Epithelial cell of alveolus of lung (primary cell): Measurements from ENCODE around the genes SMPD2, SLC22A16 and AMD1.

- RAMPAGE, long total RNA = no peak
- RRBS = no CpG with 5 or more reads among the region's 15 CpGs
These were observed 119.6 kb downstream of the FOXO3 start for GRCh38 chr6:108680141-108680969.

GRCh38 chr6:108760404-108760805, 87.8 kb upstream of the ARMC2 start:
- RAMPAGE, long total RNA = no peak
- RRBS = no CpG with 5 or more reads among the region's 6 CpGs

- RAMPAGE, long total RNA = no peak
- RRBS = no CpG with 5 or more reads among the region's 3 CpGs
These were observed 94.3 kb downstream of the ARMC2 start for GRCh38 chr6:108942485-108942897.

DNA sequence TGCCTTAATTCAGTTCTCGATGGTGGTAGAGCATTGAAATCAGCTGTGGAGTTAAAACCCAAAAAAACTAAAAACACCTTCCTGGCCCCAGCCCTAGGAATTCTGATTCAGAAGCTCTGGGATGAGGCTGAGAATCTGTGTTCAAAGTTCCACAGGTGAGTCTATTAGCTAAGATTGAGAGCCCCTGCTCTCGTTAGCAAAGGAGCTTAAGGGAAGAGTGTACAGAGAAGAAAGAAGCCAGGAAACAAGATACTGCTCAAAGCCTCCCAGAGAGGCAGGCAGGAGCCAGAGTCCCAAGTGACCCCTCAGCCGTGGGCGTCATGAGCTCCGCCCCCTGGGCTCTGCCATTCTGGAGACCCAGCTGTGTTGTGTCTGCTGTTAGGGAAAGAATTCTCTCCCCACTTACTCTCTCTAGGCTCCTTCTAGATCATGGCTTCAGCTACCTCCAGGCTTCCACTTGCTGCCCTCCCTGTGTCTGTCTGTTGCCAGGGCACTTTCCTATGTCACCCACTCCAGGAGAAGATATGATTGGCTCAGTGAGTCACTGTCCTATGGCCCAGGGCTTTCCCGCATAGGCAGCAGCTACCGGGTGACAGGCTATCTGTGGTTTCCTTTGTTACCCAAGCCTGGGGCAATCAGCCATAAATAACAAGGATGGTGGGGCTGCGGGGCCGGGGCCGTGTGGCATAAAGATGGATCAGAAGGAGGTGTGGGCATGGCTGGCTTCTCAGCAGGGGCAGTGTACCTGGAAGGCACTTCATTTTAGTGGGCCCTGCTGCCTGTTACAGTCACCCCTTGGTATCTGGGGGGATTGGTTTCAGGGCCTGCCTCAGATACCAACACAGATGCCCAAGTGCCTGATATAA, 118.7 kb downstream of the ARMC2 start:
- RAMPAGE, long total RNA = no peak
- RRBS = 26% methylated on average over 3 of the region's 10 CpGs

- RAMPAGE, long total RNA = no peak
- RRBS = no CpG with 5 or more reads among the region's 2 CpGs
These were observed 84.3 kb downstream of the SESN1 start for GRCh38 chr6:109010396-109010639.

- RAMPAGE, long total RNA = no peak
- RRBS = no CpG with 5 or more reads among the region's 5 CpGs
These were observed 6.7 kb downstream of the SESN1 start for GRCh38 chr6:109087789-109088453.

- RAMPAGE, long total RNA = no peak
- RRBS = no CpG with 5 or more reads among the region's 5 CpGs
These were observed 22.1 kb downstream of the CEP57L1 start for GRCh38 chr6:109117244-109117989.

DNA sequence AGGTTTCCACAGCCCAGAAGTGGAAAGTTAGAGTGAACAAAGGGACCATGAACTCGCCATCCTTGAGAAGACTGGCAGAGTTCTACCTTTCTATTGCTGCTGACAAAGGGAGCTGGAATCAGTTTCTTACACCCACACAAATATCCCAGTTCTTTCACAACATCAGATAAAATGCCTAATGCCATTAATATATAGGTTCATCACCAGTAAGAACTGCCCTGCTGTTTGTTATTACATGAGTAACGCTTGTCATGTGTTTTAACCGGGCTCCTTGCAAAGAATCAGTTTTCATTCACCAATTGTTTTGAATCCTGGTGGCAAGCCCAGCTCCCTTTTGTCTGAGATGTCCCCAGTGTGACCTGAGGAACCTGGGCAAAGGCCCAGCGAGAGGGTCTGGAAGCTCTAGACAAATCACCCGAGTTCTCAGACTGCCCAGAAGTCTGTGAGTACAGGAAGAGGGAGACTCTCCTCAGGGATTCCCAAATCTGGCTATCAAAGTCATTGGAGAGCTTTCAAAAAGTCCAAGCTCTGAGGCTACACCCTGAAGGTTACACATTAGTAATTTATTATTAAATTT, 7.5 kb upstream of the CD164 start:
- RAMPAGE, long total RNA = no peak
- RRBS = no CpG with 5 or more reads among the region's 5 CpGs

- RAMPAGE, long total RNA = no peak
- RRBS = 1% methylated on average over 25 of the region's 120 CpGs
These were observed at the start of gene SMPD2 for GRCh38 chr6:109440275-109441214. Gene SMPD2, plus strand, starts transcription at chr6:109440724.

DNA sequence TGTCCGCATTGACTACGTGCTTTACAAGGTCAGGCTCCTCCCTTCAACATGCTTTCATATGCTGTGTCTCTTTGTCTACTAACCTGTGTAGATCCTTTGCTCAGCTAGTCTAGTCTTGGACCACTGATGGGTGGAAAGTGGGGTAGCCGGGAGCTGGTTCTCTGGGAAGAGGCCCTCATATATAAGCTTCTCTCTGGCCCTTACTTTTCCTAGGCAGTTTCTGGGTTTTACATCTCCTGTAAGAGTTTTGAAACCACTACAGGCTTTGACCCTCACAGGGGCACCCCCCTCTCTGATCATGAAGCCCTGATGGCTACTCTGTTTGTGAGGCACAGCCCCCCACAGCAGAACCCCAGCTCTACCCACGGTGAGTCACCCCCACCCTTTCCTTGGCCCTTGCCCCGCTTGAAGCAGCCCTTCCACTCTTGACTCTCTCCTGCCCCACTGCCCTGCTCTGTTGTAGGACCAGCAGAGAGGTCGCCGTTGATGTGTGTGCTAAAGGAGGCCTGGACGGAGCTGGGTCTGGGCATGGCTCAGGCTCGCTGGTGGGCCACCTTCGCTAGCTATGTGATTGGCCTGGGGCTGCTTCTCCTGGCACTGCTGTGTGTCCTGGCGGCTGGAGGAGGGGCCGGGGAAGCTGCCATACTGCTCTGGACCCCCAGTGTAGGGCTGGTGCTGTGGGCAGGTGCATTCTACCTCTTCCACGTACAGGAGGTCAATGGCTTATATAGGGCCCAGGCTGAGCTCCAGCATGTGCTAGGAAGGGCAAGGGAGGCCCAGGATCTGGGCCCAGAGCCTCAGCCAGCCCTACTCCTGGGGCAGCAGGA, 2.7 kb downstream of the SMPD2 start:
- RAMPAGE, long total RNA = no peak
- RRBS = no CpG with 5 or more reads among the region's 13 CpGs

GRCh38 chr6:109449567-109450247, 5.9 kb downstream of the MICAL1 start:
- RAMPAGE, long total RNA = no peak
- RRBS = no CpG with 5 or more reads among the region's 10 CpGs

DNA sequence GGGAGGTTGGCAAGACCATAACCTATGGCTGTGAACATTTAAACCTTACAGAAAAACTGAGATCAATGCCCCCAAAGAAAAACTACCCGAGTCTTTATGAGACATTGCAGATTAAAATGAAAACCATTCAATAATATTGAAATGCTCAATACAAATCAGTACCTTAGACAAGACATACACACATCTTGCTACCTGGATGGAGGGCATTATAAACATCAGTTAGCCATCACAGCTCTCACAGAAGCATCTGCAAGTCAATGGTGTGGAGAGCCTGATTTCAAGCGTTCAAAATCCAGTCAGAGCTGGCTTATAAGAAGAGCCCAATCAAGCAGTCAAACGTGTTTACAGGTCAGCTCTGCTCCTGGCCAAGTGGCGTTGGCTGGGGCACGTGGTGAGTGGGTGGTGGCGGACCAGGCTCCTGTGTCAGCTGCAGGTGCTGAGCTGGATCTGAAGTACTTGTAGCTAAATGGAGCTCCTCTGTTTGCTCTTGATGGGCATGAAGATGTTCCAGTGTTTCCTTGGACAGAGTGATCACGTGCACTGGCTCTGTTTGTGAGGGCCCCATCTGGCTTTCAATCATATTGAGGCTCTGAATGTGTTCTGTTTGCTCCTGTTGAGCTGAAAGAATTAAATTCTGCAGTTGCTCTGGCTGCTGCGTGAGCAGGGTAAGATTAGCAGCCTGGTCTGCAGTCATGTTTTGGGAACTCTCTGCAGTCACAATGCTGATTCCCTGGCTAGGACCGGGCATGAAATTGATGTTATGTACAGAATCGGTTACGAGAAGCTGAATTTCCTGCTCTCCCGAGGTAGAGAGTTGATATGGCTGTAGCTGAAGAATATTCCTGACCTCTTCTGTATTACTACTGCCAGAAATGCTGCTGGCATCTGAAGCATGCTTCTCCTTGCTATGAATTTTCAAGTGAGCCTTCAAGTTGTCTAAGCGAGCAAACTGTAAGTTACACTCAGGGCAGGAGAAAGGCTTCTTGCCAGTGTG, 10.2 kb upstream of the MICAL1 start:
- RAMPAGE, long total RNA = no peak
- RRBS = no CpG with 5 or more reads among the region's 13 CpGs

DNA sequence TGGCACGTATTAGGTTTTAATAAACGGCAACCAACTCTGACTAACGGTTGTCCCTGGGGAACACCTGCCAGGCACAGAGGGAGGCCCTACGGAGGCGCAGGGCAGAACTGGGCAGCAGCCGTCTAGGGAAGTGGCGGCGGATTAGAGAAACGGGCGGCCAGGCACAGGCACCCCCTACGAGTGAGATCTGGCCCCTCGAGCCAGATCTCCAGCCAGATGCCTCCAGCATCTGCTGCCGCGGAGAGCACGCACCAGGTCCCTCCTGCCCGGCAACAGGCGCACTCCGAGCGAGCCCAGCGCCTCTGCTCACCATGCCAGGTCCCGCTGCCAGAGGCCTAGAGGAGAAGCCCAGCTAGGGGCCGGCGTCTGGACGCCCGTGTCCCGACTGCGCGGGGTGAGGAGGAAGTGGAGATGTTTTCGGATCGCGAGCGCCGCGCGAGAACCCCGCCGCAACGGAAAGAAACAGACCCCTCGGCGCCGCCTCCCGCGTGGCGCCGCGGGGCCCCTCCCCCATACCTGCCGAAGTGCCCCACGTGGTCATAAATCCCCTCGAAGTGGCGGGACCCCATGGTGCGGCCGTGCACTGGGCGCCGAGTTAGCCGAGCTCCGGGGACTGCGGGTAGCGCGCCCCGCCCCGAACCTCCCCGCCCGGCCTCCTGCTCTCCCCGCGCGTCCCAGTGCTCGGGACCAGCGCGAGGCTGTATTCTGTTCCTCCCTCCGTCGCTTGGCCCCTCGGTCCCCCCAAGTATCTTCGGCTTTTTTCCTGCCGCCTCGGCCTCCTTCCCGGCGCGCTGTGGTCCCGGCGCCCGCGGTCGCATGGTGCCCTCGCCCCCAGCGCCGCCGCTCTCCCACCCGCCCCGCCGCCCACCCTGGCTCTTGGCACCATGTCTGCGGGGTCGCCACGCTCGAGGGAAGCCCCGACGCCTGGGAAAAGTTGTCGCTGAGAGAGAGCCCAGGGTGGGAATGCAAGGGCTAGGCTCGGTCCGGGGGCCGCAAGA, at the start of gene SLC22A16:
TSS of gene SLC22A16 (minus strand) at position 608 of the 998 bp plus-strand sequence.
- RAMPAGE, long total RNA = no peak
- RRBS = 3% methylated on average over 14 of the region's 100 CpGs

DNA sequence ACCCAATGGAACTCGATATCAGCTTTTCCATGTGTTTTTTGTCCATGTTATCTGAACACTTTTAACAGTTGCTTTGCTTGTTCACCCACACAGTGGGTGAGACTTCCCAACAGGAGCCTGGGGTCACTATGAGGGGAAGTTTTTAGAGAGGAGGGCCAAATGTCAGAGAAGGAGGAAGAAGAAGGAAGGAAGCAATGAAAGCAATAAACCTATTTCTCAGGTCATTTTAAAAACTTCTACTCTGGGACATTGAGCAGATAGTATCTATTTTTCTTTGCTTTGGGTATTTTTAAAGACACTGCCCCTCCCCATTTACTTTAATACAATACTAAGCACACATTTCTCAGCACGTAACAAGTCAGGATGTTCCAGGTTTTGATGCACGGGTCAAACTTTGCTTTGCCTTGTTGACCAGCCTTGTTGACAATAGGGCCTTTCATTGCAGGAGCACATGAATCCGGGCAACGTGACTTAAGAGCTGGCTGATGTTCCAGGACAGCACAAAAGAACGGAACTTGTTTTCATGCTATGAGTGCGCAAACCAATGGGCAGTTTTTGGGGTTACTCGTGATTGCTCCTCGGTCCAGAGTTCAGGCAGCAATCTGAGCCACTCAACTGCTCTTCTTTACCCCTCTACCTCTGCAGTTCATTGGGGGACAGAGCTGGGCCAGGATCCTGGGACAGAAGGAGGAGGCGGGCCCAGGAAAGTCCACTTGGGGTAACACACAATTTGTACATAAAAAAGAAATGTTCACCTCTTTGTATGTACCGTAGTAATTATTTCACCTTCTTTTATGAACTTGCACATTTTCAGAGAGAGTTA, 78.5 kb upstream of the SLC22A16 start:
- RAMPAGE, long total RNA = no peak
- RRBS = no CpG with 5 or more reads among the region's 11 CpGs

GRCh38 chr6:110813812-110814160, 1.5 kb downstream of the CDK19 start:
- RAMPAGE, long total RNA = no peak
- RRBS = no CpG with 5 or more reads among the region's 3 CpGs

GRCh38 chr6:110814161-110814280, 1.2 kb downstream of the CDK19 start:
- RAMPAGE, long total RNA = no peak
- RRBS = no CpG with 5 or more reads among the region's 2 CpGs

DNA sequence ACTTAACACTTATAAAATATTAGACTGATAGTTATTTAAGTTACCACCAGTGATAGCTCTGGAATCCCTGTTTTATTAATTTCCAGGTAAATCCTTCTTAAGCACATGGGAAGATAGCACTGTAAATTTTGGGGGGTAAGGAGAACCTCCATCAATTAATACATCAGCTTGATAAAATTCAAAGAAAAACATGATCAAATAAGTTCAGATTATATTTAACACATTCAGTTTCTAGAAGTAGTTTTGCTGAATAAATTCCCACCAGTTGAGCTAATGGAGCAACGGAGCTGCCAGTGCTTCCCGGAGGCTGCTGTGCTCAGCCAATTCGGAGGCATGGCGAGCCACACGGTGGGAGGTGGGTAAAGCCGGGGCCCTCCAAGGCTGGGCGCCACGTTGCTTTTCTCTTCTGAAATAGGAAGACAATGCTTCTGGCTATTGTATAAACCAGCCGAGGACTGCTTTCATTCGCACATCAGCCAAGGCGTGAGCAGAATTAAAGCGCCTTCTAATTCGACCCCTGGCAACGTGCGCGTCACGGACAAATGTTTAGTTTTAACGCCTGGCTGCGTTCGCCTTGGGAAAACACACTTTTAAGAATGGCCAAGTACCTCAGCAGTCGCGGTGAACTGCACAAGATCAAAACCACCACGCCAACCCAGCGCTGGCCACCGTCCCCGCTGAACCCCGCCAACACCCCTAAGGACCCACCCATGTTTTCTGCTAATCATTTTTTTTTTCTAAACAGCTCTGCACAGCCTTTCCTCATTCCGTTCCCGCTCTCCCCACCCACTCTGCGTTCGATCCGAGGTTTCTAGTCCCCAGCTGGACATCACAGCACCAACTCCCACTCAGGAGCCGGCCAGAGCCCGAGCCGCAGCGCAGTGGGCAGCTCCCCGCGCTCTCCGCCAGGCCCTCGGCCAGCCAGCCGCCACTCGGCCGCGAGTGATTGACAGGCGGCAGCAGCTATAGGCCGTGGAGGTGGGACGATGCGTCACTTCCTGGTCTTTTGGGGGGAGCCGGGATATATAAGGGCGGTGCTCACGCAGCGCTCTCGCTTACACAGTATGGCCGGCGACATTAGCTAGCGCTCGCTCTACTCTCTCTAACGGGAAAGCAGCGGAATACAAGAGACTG, at the start of gene AMD1:
TSS of gene AMD1 (plus strand) at position 1,054 of the 1,134 bp plus-strand sequence.
- RAMPAGE, long total RNA = no peak
- RRBS = 2% methylated on average over 9 of the region's 59 CpGs

DNA sequence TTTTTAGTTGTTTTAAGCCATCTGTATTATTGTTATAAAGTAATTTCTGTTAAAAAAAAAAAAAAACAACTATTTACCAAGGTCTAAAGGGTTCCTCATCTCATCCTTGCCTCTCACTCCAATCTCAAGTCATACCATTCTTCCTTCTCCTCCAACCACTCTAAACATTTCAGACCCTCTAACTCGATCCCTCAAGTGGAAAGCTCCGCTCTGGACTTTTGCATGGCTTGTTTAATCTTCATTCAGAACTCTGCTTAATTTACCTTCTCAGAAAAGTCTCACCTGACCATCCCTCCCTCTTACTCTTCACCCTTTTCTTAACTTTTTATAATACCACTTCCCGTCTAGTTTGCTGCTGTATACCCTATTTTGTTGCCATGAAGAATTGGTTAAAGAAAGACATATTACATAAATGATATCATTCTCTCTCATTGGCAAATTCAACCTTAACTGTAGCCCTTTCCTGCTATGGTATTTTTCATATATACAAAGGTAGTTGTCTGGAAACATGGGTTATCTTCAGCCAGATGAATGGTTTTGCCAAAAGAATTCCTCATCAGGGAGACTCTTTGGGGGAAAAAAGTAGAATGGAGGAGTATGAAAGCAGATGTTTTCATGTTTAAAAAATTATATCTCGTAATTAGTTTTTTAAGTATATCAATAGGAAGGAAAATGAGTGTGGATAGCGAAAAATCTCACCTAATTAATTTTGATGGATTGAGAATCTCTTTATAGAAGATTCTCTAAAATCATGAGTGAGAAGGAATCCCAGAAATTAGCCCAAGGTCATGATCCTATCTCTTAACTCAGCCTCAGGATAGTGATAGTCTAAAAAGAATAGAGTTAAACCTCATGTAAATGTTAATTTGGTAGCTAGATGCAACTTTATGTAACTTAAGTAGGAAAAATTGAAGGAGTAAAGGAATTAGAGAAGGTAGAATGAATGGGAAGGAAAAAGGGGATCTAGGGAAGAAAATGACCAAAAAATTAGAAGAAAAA, 70.0 kb downstream of the REV3L start:
- RAMPAGE, long total RNA = no peak
- RRBS = no CpG with 5 or more reads among the region's 5 CpGs

DNA sequence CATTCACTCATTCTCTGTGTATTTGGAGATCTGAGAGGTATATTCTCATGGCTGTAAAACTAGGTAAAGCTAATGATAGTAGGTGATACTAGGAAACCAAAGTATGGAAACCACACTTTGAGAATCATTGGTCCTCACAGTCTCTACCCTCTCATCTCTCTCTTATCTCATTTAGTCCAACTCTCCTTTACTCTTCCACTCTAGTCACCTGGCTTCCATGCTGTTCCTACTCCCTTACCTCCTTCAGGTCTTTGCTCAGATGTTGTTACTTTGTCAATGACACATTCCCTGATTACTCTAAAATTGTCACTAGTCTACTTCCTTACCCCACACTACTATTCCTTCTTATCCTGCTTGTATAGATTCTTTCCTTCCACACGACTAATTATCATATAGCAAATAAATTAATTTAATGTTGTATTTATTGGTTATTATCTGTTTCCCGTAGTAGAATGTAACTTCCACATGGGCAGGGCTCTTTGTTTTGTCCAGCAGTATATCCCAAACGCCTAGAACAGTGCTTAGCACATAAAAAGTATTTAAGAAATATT, 67.5 kb downstream of the REV3L start:
- RAMPAGE, long total RNA = no peak
- RRBS = no CpG with 5 or more reads among the region's 3 CpGs

DNA sequence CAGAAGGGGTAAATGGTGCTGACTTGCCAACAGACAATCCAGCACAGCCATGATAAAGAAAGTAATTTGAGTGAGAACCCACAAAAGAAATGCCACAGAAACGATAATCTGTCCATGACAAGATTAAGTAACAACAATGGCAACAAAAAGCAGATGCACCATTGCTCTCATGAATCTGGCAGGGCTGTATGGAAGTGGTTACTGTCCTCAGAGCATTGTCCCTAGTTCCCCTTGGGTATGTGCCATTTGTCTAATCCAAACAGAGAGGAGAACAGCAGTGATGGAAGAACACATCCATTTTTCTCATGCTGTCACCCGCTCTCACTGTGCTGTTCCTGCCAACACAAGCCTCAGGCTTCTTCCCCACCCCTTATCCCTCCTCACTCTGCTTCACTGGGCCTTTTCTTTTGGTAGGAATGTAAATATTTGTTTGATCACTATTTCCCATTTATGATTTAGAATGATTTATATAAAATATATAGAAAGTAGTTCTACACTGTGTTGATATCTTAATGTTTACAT, 65.8 kb downstream of the REV3L start:
- RAMPAGE, long total RNA = no peak
- RRBS = no CpG with 5 or more reads among the region's 2 CpGs